ENCODE results near the genes H2BC8 and H3C8.

GRCh38 chr6:26019644-26019784 is 737 bp upstream of the H3C1 start:
- RRBS, 2 experiments, result no CpG with 5 or more reads among the region's 4 CpGs

DNA sequence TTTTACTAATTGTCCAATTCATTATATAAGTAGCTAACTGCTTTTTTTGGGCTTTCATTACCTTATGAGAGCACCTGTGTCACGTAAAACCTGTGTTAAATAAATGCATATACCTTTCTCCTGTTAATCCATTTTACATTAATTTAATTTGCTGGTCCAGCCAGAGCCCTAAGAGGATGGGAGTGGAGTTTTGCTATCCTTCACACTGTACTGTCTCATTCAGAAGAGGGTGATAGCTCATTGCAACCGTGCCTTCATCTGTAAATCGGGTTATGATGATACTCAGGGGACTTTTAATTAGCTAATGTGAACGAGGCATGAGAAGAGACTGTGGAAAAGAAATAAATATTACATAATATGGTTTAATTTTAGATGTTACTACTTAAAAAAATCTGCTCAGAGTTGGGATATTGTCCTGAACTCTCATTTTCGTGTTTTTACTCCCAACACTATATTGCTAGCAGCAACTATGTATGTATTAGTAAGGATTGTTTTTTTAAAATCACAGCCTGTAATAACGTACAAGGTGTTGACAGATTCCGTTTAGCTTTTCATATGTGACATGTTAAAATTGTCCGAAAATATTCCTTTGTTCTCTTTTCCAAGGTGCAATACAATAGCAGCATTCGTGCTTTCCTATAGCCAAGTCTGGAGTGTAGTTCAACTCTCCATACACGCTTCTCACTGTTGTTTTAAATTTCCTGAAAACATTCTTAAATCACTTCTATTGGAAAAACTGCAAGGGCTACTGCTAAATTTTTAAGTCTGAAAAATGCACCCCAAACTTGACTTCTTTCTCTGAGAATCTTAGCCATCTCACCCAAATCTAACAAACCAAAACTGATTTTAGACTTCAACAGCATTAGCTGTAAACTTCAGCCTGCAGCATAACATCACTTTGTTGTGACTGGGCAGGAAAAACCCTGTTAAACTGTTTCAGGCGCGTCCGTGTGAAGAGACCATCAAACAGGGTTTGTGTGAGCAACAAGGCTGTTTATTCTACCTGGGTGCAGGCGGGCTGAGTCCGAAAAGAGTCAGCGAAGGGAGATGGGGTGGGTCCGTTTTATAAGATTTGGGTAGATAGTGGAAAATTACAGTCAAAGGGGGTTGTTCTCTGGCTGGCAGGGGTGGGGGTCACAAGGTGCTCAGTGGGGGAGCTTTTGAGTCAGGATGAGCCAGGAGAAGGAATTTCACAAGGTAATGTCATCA is 1.2 kb upstream of the H4C2 start:
- RRBS, 2 experiments, result no CpG with 5 or more reads among the region's 17 CpGs

GRCh38 chr6:26055434-26056162 is 672 bp downstream of the H1-2 start:
- RRBS, 2 experiments, result 0% methylated on average over 4 of the region's 33 CpGs; no CpG with 5 or more reads in 1 of the 2 experiments

GRCh38 chr6:26088388-26089184 is 1.4 kb downstream of the HFE start:
- RRBS, 2 experiments, result no CpG with 5 or more reads among the region's 7 CpGs

GRCh38 chr6:26125142-26125766 is 1.3 kb downstream of the H2AC6 start:
- RRBS, 2 experiments, result no CpG with 5 or more reads among the region's 16 CpGs

- RRBS, 2 experiments, result no CpG with 5 or more reads among the region's 25 CpGs
Observed at GRCh38 chr6:26198100-26198700, 893 bp downstream of the H2AC7 start.

- RRBS, 2 experiments, result no CpG with 5 or more reads among the region's 1 CpG
Observed at GRCh38 chr6:26200379-26200748, 1.0 kb downstream of the H2BC7 start.

DNA sequence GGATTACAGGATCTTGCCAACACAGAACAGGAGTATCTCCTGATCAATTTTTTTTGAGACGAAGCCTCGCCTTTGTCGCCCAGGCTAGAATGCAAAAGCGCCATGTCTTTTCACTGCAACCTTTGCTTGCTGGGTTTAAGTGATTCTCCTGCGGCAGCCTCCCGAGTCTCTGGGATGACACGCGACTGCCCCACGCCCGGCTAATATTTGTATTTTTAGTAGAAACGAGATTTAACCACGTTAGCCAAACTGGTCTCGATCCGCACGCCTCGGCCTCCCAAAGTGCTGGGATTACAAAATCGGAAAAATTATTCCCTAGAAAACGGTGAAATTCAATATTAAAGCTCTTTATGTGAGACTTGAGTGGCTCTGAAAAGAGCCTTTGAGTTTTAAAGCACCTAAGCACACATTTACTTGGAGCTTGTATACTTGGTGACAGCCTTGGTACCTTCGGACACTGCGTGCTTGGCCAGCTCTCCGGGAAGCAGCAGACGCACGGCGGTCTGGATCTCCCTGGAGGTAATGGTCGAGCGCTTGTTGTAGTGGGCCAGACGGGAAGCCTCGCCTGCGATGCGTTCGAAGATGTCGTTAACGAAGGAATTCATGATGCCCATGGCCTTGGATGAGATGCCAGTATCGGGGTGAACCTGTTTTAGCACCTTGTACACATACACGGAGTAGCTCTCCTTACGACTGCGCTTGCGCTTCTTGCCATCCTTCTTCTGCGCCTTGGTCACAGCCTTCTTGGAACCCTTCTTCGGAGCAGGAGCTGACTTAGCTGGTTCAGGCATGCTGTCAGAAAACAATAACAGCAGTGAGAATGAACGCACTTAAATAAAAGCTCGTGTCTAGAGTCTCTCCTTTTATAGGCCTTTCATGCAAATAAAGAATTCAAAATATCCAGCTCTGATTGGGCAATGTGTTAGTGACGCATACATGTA is at the start of gene H2BC8:
Gene H2BC8 (minus strand): TSS at position 836 of the 941 bp plus-strand sequence.
- RRBS, 2 experiments, result no CpG with 5 or more reads among the region's 43 CpGs

DNA sequence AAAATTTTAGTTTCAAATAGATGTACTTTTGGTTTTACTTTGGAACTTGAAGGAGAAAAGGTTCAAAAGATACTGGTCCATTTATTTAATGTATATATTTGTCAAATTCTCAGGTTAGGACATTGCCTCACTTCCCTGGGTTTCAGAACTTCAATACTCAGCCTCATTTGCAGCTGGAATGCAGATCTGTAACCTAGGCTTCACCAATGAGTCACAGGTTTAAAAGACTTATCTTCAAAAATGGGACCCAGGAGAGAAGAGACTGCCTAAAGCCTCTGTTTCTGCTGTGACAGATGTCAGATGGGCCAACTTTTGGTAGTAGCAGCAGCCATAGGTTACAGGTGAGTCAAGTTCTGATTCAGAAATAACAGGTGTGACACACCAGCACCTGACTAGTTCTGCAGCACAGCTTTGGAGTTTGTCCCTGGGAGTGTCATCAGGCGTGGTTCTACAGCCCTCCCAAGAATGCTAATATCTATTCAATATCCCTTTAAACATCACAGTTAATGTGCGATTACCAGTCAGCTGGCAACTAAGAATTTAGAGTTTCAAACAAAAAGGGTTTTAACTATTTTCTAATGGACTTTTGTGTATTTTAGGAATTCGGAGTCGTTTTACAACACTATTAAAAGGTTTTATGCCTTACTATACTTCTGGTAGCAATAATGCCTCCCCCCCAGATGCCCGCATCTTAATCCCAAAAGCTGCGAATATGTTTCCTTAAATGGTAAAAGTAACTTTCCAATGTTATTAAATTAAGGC is 3.0 kb downstream of the H4C6 start:
- RRBS, 2 experiments, result no CpG with 5 or more reads among the region's 6 CpGs

- RRBS, 2 experiments, result no CpG with 5 or more reads among the region's 58 CpGs
Observed at GRCh38 chr6:26270838-26272048, at the start of gene H3C8. Gene H3C8 (minus strand): TSS chr6:26271413.

- RRBS, 2 experiments, result no CpG with 5 or more reads among the region's 4 CpGs
Observed at GRCh38 chr6:26296691-26297402, 11.5 kb upstream of the H4C8 start.

- RRBS, 2 experiments, result no CpG with 5 or more reads among the region's 33 CpGs
Observed at GRCh38 chr6:26304643-26305936, 19.8 kb upstream of the H4C8 start.

DNA sequence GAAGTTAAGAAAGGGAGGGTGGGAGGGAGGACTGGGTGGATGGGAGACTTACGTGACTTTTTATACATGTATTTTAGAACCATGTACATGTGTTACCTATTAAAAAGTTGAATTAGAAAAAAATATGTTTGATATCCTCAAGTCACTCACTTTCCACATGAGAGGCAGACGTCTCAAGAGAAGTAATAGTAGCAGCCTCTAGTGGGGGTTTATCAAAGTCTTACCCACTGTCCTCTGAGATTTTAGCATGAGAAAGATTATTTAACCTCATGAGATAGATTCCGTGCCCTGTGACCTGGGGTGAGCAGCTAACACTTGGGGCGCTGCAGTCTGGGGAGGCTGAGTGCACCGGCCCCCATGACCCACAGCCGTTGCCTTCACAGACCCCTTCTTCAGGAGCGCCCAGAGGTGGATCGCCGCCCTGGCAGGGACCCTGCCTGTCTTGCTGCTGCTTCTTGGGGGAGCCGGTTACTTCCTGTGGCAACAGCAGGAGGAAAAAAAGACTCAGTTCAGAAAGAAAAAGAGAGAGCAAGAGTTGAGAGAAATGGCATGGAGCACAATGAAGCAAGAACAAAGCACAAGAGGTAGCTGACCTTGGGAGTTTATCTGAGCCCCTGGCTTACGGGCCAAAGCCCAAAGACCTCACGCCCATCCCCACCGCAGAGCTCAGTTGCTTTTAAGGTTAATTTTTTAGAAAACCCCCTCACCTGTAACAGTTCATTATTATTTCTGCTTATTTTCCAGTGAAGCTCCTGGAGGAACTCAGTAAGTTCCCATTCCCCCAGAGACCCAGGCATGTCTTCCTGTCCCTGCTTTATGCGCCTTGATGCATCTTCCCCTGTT is 7.3 kb downstream of the BTN3A1 start:
- RRBS, 2 experiments, result no CpG with 5 or more reads among the region's 14 CpGs

- RRBS, 2 experiments, result no CpG with 5 or more reads among the region's 2 CpGs
Observed at GRCh38 chr6:26422026-26422414, 18.3 kb upstream of the BTN3A3 start.

GRCh38 chr6:26430646-26431397 is 9.5 kb upstream of the BTN3A3 start:
- RRBS, 2 experiments, result no CpG with 5 or more reads among the region's 8 CpGs

- RRBS, 2 experiments, result no CpG with 5 or more reads among the region's 36 CpGs
Observed at GRCh38 chr6:26568522-26569636, 27.9 kb upstream of the ABT1 start.

GRCh38 chr6:26602163-26602831 is 5.5 kb downstream of the ABT1 start:
- RRBS, 2 experiments, result no CpG with 5 or more reads among the region's 9 CpGs

DNA sequence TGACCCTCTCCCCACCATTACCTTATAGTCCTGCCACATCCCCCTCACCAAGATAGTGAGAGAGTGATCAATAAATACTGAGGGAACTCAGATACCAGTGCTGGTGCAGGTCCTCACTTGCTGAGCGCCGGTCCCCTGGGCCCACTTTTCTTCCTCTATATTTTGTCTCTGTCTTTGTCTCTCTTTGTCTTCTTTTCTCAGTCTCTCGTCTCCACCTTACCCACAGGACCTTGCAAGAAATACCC is 17.4 kb downstream of the ZNF322 start:
- RRBS, 2 experiments, result no CpG with 5 or more reads among the region's 3 CpGs

GRCh38 chr6:27213754-27214185 is 33.7 kb upstream of the PRSS16 start:
- RRBS, 2 experiments, result no CpG with 5 or more reads among the region's 18 CpGs

DNA sequence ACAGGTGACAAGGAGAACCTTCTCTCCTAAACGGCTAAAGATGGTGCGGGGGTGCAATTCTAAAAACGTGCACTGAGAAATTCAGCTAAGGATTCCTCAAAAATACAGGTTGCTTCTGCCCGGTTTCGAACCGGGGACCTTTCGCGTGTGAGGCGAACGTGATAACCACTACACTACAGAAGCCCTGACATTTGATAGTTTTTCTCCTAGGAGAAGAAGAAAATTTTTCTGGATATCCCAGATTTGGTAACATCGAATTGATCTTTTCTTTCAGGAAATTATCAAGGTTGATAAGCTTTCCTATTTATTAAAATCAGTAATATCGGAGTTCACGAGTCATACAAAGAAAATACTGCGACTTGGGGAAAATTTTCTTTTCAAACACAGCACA is 31.9 kb downstream of the POM121L2 start:
- RRBS, 2 experiments, result no CpG with 5 or more reads among the region's 14 CpGs